ENCODE measurements around a stretch of chr13.

DNA sequence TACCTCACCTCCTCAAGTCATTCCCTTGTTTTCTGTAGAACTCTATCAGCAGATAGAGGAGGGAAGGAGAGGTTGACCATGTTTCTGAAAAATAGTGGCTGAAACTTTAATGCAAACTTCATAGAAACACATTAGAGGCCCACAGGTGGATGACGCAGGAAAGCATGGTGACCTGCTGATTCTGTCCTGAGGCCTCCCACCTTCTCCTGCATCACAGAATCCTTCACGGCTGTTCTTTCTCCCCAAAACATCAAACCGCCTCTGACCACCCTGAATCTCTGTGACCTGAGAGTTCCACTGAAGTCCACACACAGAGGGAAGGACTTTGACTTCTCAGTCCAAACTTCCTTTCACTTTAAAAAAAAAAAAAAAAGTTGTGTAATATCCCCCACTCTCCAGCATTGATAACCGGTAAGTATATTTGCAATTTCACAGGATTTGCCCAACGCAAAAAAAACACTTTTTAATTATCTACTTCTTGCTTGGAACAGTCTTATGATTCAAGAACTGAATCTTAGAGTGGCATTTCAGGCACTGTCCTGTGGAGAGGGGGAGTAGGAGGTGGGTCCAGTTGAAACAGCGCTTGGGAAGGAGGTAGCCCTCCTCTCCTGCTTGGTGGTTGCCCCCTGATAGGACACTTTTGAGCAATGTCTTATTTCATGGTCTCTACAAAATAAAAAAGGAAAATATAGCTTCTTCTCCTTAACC, 259.5 kb upstream of the IRS2 start:
- PRO-cap: no peak

DNA sequence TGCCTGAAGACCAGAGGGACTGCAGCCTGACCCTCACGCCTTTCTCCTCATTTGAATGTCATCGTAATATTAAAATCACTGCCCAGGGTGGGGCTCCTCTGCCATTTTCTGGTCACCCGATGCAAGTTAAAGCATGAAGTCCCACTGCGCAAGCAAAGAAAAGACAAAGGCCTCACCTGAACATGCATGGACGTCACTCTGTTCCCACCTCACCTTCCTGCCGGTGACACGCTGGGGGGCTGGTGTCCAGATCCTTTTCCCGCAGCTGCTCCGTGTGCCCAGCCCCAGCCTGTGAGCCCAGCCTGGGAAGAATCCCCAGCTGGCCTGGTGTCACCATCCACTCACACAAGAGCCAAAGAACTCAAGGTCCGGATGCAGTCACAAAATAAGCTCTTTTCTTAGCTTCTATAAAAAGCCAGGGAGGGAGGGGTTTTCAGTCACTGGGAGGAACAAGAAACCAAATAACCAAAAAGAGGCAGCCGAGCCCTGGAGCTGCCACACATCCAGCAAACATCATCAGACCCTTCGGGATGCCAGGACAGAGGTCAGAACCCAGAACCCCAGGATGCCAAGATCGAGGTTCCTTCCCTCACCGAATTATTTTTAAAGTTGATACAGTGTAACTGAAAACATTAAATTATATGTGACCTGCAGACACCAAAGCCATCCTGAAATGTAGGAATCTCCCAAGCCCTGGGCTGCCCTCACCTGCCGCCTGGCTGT, 249.8 kb downstream of the COL4A1 start:
- PRO-cap: no peak

GRCh38 chr13:110162108-110162495, 144.9 kb downstream of the COL4A1 start:
- PRO-cap: no peak

DNA sequence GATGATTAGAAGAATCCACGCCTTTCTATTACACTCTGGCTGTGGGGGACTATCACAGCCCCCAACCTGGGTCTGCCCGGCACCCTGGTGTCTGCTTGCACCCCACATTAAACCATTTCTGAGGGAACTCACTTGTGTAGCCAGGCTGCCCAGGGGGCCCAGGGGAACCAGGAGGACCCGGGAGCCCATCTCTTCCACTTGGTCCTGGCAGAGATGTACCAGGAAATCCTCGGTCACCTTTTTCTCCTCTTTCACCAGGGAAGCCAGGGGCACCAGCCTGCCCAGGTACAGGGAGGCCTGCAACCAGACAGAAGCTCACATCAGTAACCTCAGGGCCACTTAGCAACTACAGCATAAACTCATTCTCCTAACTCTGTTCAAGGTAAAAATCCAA, 108.6 kb downstream of the COL4A1 start:
- PRO-cap: no peak

DNA sequence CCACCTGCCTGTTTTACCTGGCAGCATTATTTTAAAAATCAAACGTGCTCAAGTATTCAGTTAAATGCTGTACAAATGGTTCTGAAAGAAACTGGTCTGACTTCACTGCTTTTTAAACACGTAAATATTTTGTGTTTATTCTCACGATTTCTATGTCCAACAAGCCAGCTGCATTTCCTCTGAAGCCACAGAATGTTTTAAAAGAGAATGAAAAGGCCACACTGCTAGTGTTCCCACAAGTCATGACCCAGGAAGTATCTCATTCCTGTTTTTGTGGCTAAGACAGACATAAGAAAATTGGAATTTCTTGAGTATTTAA, 81.1 kb downstream of the COL4A1 start:
- PRO-cap: no peak

DNA sequence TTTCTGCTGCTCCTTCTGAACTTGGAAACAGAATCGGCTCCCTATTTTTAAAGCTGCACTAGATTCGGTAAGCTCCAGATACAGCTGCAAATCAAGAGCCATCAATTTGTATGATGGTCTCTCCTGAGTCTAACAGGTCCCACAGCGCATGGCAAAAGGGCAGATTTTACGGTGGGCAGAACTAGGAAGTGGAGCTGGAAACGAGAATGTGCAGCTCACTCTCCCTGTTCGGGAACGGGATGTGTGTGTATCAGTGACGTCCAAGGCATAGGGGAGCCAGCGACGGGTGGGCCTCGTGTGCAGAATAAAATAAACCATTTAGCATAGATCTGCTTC, 74.2 kb downstream of the COL4A1 start:
- PRO-cap: no peak

- PRO-cap: no peak
Measured at GRCh38 chr13:110308877-110309696, 2.0 kb downstream of the COL4A2 start.

DNA sequence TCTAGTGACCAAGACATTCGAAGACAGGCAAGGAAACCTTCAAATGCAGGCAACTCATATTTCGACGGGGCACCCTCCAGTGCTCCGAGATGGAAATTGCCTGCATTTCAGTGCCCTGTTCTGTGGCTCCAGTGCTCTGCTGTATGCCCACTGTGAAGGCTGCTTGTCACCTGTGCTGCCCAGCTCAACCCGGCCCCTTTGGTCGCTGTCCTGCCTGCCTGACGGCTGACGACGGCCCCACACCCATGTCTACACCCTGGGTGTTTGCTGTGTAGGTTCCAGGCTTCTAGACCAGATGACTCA, 39.3 kb downstream of the COL4A2 start:
- PRO-cap: no peak

DNA sequence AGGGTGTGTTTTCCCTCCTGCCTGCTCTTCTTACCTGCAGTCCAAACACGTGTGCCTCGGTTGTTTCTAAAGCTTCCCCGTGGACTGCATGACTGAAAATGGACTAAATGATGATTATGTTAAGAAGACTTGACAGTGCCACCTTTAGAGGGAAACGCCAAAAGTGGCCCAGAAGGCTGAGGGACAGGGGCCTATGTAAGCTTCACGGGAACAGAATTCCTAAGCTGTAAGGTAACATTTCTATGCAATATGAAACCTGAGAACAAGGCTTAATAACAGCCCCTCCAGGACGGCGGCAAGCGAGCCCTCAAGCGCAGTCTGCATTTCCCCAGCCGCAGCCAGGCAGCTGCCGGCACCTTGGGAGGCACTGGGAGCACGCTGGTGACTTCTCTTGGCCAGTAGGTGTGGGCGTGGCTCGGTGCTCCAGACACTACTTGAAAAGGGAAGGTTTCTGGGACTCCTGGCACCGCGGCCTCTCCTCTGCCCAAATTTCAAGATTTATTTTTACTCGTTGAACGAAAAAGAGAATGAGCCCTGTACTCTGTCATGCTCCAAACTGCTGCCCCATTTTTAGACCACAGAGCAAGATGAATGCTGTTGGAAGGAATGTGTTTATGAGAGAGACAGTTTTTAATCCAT, 81.0 kb downstream of the COL4A2 start:
- PRO-cap: unidirectional peak, minus-strand start at position 359 of the sequence

GRCh38 chr13:110418801-110419835, 112.0 kb downstream of the COL4A2 start:
- PRO-cap: no peak

DNA sequence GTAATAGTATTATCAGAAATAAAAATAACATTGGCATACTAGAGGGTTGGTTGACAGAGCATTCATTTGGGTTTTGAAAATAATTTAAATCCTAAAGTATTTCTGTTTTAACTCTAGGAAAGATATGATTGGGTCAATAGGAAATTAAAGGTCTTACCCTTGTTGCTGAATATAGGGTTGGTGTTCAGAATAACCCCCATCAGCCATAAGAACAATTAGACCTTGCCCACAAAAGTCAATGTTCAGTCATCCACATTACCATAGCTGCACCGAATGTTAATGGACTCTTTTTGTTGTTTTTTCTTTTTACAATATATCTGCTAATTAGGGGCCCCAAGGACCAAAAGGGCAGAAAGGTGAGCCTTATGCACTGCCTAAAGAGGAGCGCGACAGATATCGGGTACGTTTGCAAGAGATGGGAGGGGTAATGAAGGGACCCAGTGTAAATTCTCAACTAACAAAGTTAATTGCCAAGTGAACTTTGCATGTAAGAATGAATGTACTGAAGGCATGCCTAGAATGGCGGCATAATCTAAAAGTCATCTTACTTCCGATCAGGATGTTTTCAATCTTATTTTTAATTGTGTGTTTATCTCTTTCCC, 122.6 kb downstream of the COL4A2 start:
- PRO-cap: no peak

DNA sequence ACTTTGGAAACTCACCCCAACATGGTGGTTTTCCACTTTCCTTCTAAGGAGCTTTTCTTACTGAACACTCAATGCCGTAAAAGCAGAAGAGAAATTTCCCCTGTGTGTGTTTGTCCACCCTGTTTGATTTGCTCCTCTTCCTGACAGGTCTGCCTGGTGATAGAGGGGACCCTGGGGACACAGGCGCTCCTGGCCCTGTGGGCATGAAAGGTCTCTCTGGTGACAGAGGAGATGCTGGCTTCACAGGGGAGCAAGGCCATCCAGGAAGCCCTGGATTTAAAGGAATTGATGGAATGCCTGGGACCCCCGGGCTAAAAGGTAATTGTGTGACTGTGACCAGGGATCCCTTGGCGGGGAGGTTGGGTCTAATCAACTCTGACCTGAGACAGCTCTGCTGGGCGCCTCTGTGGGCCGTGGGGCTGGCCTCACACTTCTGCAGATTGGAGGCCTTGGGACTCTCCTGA, 81.4 kb downstream of the RAB20 start:
- PRO-cap: no peak

DNA sequence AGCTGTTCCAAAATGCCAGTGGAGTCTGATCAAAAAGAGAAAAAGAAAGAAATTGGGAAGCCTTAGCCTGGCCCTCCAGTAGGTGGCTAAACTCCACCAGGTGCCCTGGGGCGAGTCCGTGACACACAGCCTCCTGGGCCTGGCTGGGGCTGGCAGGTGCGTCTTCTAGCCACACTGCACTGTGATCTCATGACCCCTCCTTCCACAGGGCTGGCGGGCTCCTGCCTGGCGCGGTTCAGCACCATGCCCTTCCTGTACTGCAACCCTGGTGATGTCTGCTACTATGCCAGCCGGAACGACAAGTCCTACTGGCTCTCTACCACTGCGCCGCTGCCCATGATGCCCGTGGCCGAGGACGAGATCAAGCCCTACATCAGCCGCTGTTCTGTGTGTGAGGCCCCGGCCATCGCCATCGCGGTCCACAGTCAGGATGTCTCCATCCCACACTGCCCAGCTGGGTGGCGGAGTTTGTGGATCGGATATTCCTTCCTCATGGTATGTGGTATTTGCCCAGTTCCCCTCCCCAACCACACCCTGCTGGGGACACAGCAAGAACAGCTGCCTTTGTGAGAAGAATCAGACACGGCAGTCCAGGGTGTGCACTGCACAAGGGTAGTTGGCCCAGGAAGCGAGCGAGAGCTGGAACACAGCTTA, 53.7 kb downstream of the RAB20 start:
- PRO-cap: no peak

- PRO-cap: no peak
Measured at GRCh38 chr13:110520371-110521572, 40.8 kb downstream of the RAB20 start.

DNA sequence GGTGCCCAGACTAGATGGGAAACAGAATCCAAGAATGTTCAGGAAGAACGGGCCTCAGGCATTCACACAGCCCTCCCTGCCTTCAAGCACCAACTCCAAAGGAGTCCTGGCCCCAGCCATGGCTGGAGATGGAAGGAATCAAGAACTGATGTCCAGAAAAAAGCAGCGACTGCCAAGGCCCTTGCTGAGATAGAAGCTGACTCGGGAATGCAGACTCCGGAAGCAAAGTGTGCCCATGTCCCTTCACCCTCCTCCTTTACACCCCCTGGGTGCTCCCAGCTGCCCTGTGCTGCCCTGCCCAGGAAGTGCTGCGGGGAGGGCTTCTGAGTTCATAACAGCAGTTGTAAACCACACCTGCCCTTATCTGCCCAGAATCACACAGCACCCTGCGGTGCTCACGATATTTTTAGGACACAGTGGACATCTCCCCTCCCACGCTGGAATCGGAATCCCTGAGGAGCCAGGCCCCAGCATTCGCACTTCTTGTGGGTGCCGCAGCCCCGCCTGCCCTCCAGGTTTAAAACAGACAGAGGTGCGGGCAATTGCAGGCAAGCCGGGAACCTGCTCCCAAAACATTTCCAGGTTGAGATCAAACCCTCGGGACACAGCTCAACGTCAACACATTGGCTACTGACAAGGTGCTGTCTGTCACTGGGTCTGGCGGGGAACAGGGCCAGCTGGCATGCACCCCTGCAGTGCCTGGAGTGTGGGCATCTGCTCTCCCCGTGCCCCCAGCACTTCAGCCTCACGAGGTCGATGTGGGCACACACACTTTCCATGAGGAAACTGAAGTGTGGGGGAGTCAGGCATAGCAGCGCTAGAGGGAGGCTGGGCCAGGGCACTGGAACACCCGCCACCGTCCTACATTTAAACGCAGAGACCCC, 36.9 kb downstream of the RAB20 start:
- PRO-cap: no peak

DNA sequence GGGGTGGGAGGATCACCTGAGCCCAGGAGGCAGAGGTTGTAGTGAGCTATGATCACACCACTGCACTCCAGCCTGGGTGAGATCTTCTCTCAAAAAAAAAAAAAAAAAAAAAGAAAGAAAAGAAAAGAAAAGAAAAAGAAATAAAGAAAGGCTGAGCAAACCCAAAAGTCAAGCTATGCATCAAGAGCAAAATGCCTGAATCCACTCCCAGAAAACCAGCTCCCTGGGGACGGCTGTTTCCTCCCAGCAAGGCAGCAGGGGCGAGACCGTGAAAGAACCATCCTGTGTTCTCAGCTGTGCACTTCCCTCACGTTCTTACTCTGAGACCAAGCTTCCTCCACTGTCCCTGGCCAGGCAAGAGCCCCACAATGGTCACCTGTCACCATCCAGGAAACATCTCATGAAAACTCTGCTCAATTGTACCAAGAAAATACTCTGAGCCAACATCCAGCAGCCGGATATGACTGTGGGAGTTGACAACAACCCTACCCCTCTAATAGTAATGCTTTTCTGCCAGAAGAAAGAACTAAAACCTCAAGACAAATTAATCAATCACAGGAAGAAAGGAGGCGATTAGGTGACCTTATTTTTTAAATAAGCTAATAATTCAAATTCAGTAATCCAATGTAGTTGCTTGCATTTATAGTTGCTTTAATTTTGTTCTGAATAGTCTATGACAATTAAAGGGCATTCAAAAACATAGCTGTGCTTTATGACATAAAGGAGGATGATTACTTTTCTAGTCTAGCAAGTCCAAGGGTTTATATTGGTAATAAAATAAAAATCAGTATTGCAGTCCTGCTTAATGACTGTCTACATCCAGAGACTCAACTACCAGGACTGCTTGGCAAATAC, 22.8 kb downstream of the RAB20 start:
- PRO-cap: no peak

DNA sequence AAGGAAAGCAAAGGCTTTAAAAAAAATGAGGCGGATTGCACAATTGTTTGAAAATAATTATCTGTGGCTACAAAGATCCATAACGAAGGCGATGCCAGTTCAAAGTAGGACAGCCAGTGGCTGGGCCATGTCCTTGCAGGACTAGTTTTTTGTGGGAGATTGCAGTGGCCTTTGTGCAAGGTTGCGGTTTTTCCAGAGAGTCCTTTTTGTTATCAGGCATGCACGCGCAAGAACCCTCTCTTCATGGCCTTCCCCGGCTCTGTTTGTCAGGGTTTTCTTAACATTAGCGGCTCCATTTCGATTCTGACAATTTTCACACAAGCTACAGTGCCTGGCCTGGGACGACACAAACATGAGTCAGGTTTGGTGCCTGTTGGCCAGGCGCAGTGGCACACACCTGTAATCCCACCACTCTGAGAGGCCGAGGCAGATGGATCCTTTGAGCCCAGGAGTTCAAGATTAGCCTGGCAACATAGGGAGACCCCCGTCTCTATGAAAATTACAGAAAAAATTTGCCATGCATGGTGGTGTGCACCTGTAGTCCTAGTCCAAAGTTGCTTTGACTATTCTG, 1.8 kb upstream of the RAB20 start:
- PRO-cap: no peak

DNA sequence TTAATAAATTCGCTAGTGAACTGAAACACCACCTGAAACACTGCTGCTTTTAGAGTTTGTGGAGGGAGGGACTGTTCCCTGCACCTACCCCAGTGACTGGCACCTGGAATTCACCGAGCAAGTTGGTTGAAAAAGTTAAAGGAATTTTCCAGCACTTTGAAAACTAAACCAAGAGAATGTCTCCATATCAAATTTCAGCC, 3.6 kb upstream of the RAB20 start:
- PRO-cap: no peak

- PRO-cap: no peak
Measured at GRCh38 chr13:110616737-110617074, 1.4 kb downstream of the NAXD start.

- PRO-cap: no peak
Measured at GRCh38 chr13:110627236-110628174, 12.2 kb downstream of the NAXD start.

All from ureter (tissue), 1 donor.